Colic lymph node (tissue), 1 donor: ENCODE data around the genes DCTN3, RUSC2 and SPAG8.

- PRO-cap = no peak
Measured at GRCh38 chr9:34591611-34592079, 2.1 kb upstream of the CNTFR start.

DNA sequence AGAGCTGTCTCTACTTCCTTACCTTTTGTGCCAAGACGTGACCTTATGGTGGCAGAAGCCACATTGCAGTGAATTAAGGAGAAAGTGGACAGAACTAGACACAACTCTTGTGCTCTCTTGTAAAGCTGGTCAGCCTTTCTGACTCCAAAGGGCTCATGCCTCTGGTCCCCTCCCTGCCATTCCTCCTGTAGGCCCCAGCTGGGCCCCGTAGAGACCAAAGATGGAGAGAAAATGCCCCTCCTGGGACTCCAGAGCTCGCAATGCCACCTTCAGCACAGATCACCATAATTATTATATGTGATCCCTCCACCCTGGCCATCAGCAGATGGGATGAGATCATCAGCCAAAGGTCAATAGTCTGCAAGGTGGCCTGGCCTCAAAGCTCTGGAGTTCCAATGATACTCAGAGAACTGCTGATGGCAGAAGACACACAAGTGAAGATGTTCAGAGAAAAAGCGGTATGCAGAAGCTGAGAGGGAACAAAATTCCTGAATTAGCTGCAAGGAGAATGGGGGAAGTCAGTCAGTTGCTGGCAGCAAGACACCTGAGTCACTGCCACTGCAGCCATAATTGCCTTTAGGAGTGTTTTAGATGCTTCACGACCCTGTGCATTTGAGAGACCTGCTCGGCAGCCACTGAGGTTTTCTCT lies 5.0 kb downstream of the RPP25L start:
- PRO-cap = no peak

DNA sequence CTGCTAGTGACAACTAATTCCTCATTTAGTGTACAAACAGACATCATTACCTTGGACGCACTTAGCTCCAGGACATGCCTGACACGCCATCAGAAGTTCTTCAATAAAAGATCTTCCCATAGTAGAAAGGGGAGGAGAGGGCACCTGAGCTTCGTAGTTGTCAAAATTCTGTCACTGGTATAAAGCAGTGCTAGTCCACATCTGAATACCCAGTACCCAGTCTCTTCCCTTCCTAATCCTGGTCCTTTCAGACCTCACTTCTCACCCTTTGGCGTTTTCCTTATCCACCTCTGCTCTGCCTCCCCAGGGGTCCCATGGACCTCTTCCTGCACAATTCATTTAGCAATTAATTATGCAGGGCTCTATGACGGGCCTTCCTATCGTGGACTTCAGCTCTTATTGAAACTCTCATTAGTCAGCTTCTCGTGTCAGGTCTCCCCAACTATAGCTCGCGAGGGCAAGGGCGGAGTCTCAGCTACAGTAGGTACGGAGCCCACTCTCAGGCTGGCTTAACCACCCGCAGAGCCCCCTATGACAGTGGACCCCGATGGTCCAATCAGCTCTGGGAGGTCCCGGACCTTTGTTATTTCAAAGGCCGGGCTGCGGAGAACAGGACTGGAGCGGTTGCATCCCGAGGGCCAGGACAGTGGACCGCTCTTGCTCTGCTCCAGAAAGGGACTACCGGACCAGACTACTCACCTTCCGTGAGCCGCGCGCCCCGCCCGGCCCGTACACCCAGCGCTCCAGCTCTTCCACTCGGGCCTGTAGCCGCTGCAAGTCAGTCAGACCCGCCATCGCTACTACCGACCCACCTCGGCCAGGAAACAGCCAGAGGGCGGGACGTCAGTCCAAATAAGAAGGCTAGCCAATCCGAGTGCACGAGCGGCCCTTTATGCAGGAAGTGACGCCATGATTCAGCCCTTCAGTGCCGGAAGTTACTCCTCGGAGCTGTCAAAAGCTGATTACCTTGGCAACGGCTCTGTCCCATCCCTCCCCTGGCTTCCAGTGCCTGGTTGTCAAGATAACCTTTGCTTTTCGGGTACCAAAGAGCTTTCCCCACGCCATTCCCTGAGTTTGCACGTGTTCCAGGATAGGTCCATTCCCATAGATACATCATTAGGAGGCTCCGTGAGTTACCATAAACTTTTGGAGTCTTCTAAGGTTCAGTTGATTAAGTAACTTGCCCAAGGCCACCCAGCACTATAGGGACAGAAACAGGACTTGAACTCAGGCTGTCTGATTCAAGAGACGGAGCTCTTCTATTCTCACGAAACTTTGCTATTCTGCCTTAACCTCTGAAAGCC lies at the start of gene DCTN3:
Gene DCTN3, minus strand, starts transcription at position 826 of the 1,304 bp plus-strand sequence.
- PRO-cap = unidirectional peak, minus-strand start at position 826 of the sequence

DNA sequence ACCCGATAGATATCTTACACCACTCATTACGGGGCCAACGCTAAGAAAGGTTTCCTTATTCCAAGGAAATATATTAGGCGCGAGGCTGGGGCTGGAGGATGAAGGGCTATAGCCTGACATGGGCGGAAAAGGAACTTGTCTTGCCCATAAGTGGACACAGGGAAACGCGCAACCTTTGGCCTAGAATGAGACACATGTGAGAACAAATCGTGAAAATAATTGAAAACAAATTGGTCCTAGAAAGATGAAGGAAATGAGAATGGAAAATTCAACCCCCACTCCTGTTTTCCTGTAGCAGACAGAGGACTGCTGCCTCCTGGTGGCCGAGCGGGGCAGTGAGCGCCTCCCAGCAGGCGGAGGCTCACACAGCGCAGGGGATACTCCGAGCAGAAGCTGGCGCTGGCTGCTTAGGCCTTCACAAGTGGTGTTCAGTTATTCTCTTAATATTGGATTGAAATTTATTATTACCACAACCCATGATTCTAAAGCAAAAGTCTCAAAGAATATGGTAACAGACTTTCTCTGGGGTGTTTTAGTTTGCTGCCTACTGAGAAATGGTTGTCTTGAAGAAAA lies 7.9 kb downstream of the CCL21 start:
- PRO-cap = unidirectional peak, minus-strand start at position 137 of the sequence

GRCh38 chr9:34937925-34938163 lies 20.2 kb upstream of the PHF24 start:
- PRO-cap = no peak

- PRO-cap = no peak
Measured at GRCh38 chr9:35060619-35061298, 11.7 kb downstream of the VCP start.

GRCh38 chr9:35107473-35107923 lies 4.6 kb upstream of the STOML2 start:
- PRO-cap = no peak

DNA sequence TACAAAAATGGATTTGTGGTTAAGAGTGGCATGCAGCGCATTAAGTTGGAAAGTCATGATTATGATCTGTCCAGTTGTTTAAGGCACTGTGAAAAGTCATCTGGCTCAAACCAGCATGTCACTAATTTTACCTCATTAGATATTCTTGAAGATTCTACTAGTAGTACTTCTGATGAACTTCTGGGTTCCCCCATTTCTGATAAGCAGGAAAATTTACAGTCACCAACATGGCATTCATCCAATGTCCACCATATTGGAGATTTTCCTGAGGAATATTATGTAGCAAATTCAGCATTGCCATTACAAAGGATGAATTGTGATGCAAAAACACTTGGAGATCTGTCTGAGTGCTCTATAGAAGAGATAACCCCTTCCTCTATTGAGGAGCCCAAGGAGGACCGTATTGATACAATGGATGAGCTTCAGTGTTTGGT lies 138.6 kb downstream of the UNC13B start:
- PRO-cap = no peak

- PRO-cap = bidirectional peak, plus-strand start at chr9:35489919, minus-strand start at chr9:35489924; bidirectional peak, plus-strand start at chr9:35490111, minus-strand start at chr9:35489997
Measured at GRCh38 chr9:35489326-35490427, at the start of gene RUSC2. TSS of gene RUSC2 (plus strand) at chr9:35490111.

- PRO-cap = no peak
Measured at GRCh38 chr9:35559847-35561167, 3.4 kb downstream of the FAM166B start.

DNA sequence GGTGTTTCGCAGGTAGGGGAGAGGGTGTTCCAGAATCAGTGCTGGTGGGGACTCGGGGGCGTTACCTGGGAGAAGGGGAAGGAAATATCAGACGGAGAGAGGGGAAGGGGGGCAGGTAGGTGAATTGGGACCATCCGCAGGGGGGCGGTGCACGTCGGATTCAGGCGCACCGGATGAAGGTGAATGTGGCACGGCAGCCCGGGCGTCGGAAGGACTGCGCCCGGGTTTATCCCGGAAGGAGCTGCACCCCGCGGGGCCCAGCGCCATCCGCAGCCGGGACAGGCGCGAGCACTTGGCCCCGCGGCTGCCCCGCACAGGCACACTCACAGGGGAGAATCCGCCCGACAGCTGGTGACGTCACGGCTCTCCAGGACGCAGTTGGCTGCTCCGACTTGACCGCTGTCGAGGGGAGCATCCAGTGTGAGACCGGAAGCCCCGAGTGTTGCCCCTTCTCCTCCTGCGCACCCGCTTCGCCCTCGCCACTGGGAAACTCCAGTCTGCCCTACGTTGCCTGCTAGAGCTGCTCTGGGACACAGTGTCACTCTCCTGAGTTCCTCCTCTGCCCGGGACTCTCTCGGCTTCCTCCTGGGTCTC lies 1.3 kb downstream of the CD72 start:
- PRO-cap = bidirectional peak, plus-strand start at position 442 of the sequence, minus-strand start at position 311 of the sequence

DNA sequence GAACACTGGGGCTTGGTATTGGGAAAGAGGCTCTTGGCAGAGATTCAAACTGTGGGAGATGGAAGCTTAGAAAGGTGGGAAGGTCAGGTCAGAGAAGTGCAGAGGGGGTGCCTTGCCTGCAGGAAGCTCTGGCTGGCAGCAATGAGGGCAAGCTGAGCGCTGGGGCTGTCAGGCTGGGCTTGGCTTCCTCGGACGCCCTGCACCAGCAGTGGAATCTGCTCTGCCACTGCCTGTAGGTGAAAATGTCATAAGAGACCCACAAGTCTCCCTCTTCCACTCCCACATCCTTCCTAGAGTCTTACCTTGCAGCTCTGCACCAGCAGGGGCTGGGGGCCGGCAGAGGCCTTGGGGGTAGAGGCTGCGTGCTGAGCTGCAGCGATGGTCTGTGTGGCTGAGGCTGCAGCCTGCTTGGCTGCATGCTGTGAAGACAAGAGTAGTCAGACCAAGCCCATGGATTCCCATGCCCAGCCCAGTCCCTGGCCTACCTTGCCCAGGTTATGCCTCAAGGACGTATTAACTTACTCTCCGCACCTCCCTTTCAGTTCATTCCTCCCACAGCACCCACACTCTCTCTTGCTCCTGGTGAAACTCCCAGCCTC lies 17.4 kb downstream of the TLN1 start:
- PRO-cap = no peak

DNA sequence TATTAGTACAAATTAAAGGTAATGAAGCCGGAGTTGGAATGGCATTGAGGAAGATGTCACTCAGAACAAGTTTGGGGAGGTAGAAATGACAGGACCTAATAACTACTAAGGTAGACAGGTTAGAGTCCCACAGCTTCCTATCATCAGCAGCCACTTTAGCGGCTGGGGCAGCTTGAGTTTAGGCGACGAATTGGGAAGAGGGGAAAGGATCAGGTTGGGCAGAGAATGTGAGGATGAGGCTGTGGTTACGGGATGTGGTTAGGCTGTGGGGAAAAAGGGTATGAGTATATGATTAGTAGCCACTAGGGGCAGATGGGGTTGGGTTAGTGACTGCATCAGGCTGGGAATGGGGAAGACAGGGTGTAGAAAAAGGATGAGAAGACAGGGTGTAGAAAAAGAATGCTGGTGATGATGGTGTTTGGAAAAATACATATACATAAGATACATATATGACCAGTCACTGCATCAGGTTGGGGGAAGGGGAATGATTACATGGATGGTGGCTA lies 2.3 kb downstream of the TLN1 start:
- PRO-cap = no peak

DNA sequence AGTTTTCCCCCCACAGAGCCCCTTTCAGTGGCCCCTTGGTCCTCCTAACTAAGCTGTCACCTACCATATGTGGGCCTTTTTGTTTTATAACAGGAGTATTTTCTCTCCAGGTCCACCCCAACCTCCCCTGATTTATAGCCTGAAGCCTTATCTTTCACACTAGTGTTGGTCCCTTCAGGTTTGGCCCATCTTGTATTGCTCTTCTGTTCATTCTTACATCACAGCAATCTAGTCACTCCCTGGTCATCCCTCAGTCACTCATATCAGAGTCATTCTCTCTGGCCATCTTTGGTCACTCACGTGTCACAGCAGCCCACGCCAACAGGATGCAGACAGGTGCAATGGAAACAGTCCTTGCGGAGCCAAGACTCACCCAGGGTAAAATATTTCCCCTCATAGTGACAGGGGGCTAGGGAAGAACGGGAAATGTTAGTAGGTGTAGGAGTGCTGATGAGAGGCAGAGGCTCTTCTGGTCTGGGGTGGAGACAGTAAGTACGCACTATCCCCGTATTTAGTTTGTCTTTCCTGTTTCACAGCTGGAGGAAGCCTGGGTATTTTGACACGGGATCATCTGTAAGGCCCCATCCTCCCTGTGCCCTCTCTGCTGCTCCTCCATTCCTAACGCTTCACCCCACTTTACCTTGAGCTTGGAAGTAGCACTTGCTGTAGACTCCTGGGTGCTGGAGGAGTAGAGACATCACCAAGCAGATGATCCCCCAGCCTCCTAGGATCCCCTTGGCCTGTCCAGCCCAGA lies 539 bp downstream of the MSMP start:
- PRO-cap = no peak

DNA sequence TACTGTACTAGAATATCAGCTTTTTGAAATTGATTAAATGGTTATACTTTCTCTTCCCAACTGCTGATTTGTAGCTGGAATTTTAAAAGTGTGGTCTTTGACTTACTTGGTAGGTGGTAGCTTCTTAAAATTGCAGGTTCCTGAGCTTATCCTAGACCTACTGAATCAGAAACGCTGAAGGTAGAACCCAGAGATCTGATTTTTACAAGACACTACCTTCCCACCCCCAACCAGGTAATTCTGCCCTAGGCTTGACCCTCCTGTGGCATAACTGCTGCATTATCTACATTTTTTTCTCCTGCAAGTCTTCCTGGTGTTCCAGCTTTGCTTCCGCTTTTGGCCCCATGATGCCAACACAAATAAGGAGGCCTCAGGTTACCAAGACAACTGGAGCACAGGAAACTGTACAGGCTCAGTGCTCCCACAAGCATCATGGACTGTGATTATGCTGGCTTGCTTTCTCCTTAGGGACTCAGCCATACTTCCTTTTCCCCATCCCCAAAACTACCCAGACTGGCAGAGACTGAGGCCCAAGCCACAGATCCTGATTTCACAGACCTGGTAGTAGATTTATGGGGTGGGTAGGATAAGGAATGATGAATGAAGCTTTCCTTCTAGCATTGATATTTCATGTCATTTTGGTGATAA lies 6.5 kb upstream of the MSMP start:
- PRO-cap = no peak

DNA sequence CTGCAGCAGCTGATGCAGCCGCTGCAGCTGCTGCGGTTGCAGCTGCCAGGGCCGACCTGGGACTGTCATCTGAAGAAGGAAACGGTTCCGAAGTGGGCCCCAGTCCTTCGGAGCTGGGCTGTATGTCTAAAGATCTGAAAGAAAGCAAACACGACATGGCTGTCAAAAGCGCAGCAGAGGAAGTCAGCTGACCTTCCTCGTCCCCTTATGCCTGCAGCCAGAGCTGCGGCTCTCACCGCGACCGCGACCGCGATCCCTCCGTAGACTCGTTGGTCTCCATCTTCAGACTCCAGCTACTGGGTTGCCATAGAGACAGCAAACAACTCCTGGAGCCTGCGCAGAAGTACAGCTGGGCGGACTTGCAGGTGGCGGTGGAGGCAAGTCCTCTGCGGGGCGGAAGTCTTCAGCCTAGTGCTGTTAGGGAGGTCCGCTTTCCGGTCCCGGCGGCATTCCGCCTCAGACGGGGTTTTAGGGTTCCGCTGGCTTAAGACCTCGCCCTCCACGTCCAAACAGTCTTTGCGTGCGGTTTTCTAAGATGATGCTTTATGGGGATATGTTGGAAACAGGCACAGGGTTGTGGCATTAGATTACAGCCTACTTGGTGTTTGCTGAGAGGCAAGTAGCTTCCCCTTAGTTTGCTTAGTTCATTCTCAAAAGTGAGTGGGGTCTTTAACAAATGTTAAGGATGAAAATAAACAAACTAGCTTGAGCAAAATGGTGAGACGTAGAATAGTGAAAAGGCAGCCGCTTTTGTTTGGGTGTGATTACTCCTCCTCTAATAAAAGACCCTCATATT lies at the start of gene SPAG8:
Gene SPAG8, minus strand, starts transcription at position 395 of the 796 bp plus-strand sequence.
- PRO-cap = bidirectional peak, plus-strand start at position 411 of the sequence, minus-strand start at position 395 of the sequence

DNA sequence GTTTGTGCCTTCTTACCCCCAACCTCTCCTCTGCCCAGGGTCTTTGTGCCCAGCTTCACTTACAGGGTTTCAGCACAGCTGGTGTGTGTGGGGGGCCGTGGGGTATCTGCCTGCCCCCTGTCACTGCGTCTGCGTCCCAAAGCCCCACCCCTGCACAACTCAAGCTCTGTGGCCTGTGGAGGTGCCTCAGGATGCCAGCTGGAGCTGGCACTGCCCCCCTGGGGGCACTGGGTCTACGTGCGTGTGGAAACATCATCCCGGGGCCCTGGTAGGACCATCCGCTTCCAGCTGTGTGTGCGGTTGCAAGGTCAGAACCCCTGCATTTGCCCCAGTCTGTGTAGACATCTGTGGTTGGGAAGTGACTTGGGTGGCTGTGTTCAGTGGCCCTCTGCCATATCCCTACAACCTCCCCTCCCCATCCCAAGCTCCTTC lies 12.5 kb downstream of the TMEM8B start:
- PRO-cap = no peak

GRCh38 chr9:35906798-35907551 lies 973 bp downstream of the HRCT1 start:
- PRO-cap = unidirectional peak, plus-strand start at chr9:35907226

DNA sequence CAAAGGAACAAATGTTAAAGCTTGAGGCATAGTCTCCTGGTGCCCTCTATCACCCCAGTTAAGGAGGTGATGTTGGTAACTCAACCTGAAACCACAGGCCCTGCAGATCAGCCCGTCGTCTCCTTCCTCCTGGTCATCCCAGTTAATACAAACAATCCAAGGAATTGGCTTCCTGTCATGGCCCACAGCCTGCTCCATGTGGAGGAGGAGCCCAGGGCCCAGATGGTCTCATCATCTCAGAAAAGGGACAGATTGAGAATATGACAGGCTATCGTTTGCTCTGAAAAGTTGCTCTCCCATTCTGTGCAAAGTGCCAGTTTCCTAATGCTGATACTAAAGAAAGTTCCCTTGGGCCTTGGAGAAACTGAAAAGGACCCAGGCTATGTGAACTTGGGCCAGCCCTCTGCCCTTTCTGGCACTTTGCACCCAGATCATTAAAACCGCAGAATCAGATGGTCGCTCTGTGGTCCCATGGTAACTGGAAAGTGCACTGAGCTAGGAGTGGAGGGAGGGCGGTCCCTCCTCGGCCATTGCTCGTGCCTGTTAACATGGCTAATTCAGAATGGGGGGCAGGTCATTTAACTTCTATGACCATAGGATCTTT lies 725 bp upstream of the SPAAR start:
- PRO-cap = no peak

GRCh38 chr9:35940412-35941051 lies 17.4 kb downstream of the OR2S2 start:
- PRO-cap = no peak